Fibroblast of villous mesenchyme (primary cell): ENCODE measurements around a stretch of chr13.

- CAGE, long polyA plus RNA: no peak
Observed at GRCh38 chr13:87674328-87674666, 3.1 kb downstream of the SLITRK5 start.

DNA sequence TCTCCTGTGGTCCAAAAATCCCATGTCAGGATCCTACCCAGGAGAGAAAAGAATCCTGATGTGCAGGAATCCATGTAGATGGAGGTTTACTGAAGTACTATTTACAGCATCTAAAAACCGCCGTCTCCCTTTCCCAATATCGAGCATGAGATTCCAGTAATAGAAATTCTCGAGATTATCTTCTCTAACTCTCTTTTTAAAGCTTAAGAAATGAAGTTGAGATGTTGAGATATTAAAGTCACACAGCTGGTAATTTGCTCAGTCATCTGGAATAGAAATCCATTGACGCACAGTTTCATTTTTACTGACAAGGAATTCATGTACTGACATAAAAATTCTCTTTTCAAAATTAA lies 1690.6 kb upstream of the GPC5 start:
- CAGE, long polyA plus RNA: no peak

DNA sequence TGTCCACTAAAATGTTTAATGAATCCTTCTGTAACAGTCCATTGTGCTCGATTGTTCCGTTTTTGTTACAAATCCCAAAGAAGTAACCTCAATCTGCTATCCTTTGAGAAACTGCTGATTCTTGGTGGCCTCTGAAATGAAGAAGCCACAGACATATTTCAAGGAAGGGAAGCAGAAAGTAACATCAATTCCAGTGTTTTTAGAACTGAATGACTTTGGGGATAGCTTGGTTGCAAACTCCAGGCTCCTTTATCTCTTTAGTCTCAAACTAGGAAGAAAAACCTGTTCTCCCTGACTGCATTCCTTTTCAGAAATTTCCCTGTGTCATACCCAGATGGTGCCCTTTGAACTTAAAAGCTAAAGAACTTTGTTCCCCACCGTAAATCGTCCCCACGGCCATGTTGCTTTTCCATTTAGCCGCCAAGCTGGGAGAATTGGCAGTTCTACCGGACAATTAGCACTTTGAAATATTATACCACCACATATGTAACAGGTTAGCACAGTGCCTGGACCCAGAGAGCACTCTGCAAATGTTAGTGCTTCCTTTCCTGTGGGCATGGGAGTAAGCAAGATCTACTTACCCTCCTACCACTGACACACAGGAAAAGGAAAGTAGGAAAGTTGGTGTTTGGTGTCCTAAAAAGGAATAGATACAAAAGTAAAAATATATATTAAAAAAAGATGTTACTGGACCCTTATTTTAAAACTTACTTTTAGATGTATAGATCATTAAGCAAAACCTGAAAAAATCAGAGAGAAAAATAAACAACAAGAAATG lies 242.9 kb upstream of the GPC5 start:
- CAGE, long polyA plus RNA: no peak

DNA sequence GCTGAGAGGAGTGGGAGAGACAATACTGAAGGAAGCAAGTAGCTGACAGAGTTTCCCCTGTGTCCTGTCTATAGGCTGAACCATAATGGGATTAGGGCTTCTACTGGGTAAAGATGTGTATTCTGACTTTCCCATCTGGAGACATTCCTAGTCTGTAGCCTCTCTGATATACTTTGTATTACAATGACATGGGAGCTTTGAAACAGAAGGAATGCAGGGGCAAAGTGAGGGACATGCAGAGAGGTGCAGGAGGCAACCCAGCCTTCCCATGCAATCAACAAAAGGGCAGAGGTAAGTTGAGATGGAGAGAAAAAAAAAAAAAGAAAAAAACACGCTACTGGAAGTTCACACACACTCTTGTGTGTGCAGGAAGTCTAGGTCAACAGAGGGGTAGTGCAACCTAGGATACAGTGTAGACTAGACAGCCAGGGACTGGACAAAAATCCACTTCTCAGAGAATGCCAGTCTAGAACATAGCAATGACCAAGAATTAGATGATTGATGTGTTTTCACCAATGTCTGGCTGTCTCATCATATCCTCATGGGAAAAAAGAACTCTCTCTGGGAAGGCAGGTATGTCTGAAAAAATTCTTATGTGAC lies 10.3 kb upstream of the GPC6 start:
- CAGE, long polyA plus RNA: no peak

DNA sequence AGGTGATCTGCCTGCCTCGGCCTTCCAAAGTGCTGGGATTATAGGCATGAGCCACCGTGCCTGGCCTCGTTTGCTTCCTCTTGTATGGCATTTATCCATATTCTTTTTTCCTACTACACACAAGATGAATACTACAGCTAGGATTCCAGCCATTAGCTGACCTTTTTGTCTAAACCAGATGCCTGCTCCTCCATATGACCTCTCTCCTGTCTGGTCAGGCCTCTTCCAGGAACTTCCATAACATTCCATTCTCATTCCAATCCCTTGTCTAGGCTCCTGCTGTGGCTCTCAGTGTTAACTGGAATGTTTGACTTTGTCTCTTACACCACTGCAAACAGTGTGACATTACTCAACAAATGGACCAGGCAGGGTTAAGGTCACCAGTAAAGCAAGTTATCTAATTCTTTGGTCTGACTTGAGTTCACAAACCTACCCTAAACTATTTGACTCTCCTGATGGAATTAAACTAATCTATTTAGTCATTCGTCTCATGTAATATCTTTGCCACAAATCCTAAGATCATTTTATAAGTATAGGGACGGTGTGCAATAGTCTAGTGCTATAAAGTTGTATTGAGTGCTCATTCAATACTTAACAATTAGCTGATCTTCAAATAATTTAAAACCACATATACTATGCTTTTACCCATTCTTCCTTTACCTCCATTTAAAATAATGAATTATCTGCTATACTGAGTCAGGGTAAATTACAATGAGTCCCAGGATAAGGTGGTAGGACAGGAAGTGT lies 2.0 kb upstream of the GPC6 start:
- CAGE, long polyA plus RNA: no peak

GRCh38 chr13:93225625-93226348 lies 820 bp upstream of the GPC6 start:
- CAGE, long polyA plus RNA: no peak

GRCh38 chr13:93248423-93249086 lies 21.9 kb downstream of the GPC6 start:
- CAGE, long polyA plus RNA: no peak

DNA sequence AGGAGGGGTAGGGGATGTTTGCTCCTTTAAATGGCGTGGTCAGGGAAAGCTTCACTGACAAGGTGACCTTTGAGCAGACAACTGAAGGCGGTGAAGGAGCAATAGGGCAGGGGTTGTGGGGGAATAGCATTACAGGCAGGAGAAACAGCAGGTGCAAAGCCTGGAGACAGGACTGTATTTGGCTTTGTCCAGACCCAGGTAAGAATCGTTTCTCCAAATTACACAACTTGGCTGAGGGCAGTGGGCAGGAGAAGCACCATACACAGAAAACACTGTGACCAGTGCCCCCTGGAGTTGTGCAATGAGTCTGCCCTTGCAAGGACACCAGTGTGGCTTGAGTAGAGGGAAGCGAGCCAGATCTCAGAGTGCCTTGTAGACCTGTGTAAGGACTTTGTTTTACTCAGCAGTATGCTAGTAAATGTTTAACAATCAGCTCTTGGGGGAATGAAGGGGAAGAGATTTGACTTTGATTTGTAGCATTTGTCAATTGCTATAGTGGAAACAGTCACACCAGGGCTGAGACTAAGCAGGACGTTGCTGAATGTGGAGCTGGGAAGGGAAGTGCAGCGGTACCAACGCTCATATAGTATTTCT lies 360.0 kb downstream of the DCT start:
- CAGE, long polyA plus RNA: no peak

DNA sequence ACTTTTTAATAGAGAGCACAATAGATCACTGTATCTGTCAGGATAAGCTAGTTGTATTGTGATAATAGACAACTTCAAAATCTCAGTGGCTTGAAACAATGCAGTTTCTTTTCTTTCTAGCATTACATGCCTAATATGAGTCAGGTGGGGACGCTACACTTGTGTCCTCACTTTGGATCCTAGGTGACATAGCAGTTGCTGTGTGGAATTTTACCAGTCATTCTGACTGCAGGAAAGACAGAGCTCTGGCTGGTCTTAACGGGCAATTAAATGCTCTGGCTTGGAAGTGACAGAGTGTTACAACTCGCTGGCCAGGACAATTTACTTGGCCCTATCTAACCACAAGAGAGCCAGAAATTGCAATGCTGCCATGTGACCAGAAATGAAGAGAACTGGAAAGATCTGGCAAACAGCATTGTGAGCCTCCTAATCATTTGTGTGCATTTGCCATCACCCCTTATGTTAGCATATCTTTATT lies 351.1 kb downstream of the DCT start:
- CAGE, long polyA plus RNA: no peak

DNA sequence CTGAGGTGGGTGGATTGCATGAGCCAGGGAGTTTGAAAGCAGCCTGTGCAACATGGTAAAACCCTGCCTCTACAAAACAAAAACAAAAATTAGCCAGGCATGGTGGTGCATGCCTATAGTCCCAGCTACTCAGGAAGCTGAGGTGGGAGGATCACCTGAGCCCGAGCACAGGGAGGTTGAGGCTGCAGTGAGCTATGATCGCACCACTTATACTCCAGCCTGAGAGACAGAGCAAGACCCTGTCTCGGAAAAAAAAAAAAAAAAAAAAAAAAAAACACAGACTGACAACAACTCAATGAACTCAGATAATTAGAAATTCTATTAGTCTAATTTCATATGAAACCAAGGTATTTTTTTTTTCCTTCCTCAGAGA lies 22.7 kb downstream of the ABCC4 start:
- CAGE, long polyA plus RNA: no peak

GRCh38 chr13:95280455-95280906 lies 20.8 kb downstream of the ABCC4 start:
- CAGE, long polyA plus RNA: no peak

DNA sequence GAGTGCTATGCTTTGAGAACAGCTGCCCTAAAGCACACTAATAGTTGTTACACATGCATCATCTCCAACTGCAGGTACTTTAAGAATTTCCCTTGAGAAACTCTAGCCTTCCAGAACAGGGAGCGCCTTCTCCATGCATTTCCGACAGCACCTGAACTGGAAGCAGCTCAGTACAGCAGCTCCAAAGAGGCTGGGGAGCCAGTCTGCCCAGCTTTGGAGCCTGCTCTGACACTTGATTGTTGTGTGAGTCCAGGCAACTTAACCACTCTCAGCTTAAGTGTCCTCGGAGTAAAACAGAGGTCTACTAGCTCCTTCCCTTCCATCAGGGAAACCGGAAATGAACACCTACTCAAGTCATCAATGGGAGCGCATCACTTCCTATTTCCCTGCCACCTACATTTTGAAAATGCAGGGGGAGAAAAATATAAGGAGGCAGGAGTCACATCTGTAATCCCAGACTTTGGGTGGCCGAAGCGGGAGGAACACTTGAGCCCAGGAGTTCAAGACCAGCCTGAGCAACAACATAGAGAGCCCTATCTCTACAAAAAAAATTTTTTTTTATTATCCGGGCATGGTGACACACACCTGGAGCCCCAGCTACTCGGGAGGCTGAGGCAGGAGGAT lies 2.6 kb downstream of the ABCC4 start:
- CAGE, long polyA plus RNA: no peak

DNA sequence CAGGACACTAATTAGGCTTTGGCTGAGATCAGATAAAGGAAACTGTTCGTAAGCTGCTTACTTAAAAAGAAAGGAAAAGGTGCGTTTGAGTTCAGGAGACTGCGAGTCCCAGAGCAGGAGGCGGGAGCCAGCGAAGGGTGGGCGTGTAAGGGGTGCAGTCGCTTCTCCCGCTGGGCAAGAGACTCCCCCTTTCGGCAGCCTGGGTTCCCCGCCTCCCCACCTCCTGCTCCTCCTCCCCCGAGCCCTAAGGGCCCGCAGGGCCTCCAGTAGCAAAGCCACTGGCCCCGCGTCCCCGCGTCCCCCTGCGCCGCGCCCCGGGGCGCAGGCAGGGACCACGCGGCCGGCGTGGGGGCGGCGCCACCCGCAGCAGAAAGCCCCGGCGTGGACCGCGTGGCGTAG lies 530 bp downstream of the ABCC4 start:
- CAGE, long polyA plus RNA: no peak

DNA sequence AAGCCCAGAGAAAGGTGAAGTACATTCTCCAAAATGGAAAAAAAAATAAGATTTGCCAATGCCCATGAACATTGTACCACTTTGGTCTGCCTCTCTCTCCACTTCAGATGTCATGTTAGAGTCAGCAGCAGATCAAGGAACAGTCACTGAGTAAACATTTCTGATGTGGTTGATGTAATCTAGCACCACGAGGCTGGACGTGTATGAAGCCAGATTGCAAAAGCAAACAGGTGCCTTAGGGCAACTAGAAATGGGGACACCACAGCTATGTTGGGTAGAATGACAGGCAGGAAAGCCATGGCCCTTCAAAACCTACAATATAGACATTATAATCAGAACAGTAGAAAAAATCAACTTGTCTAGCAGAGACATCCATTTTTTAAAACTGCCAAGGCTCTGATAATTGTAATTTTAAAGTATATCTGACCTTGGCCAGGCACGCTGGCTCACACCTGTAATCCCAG lies 13.2 kb upstream of the ABCC4 start:
- CAGE, long polyA plus RNA: no peak

GRCh38 chr13:95340249-95340448 lies 38.9 kb upstream of the ABCC4 start:
- CAGE, long polyA plus RNA: no peak

DNA sequence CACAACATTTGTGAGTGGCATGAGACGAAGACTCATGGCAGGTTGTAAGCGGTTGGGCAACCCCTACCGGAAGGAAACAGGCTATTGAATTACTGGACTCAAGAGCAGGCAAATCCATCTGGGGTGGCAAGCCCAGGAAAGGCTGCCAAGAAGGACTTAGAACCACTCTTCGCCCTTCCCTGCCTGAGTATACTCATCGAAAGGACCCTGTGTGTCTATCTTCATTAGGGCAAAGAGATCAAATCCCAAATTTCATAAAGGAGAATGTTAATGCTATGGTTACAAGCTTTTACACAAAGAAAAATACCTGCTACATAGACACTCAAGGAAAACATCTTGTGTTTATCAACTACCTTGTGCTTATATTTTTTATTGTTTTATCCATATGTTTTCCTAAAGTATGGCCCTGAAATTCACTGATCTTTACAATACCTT lies 22.2 kb upstream of the CLDN10 start:
- CAGE, long polyA plus RNA: no peak

DNA sequence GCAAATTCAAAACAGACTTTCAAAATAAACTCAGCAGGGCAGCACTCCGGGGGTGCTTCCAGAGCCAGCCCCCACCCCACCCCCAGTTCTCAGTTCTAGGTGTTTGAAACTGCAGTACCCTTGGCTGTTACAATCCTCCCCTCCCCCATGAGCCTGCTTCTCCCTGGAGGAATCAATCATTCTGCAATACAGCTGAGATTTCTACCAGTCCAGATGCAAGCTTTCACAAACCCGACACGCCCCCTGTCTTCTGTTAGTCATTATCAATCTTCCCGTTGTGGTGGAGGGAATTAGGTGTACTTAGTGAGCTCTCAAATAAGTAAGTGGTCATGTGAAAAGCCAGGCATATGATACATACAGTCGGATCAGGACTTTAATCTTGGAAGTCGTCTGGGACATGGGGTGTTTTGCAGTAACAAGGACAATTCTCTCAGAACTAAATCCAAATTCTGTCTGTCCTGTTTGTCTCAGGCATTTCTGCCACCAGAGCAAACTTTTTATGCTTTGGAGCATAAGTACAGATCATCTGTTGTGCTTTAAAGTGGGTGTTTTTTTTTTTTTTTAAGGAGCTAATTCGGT lies 96.7 kb upstream of the MBNL2 start:
- CAGE, long polyA plus RNA: no peak

- CAGE, long polyA plus RNA: no peak
Observed at GRCh38 chr13:97141531-97142138, 80.5 kb upstream of the MBNL2 start.

GRCh38 chr13:97223104-97223987 lies 1.2 kb downstream of the MBNL2 start:
- CAGE, long polyA plus RNA: no peak

- CAGE, long polyA plus RNA: no peak
Observed at GRCh38 chr13:97305475-97306237, 83.5 kb downstream of the MBNL2 start.